Stomach (tissue), 7 donors: ENCODE data around the genes ATP6V1D and ARG2.

- PRO-cap = no peak
- RAMPAGE, long total RNA, 5 experiments = no peak in any of the 5 experiments
- RRBS = no CpG with 5 or more reads among the region's 5 CpGs
These were observed 3.6 kb downstream of the RAB15 start for GRCh38 chr14:64968577-64968971.

- PRO-cap = no peak
- RAMPAGE, long total RNA, 5 experiments = no peak in any of the 5 experiments
- RRBS = no CpG with 5 or more reads among the region's 12 CpGs
These were observed 31.9 kb downstream of the MAX start for GRCh38 chr14:65070319-65070885.

GRCh38 chr14:65353006-65353441 is 59.5 kb upstream of the FUT8 start:
- PRO-cap = no peak
- RAMPAGE, long total RNA, 5 experiments = no peak in any of the 5 experiments
- RRBS = no CpG with 5 or more reads among the region's 1 CpG

DNA sequence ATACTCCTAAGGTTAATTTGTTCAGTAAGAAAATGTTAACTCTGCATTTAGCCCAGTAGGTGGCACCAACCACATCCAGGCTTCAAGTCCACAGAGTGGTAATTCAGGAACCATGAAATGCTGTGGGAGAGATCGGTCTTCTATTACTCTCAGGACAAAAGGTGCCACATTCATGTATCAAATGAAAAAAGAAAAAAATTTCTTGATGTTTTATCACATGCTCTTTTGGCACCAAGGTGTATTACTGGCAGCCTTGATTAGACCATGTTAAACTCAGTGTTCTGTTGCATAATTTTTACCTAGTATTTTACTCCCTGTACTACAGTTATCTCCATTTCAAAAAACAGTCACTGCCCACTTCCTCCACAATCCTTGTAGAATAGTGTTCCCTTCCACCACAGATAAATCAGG is 9.4 kb downstream of the CCDC196 start:
- PRO-cap = no peak
- RAMPAGE, long total RNA, 5 experiments = no peak in any of the 5 experiments
- RRBS = no CpG with 5 or more reads among the region's 1 CpG

DNA sequence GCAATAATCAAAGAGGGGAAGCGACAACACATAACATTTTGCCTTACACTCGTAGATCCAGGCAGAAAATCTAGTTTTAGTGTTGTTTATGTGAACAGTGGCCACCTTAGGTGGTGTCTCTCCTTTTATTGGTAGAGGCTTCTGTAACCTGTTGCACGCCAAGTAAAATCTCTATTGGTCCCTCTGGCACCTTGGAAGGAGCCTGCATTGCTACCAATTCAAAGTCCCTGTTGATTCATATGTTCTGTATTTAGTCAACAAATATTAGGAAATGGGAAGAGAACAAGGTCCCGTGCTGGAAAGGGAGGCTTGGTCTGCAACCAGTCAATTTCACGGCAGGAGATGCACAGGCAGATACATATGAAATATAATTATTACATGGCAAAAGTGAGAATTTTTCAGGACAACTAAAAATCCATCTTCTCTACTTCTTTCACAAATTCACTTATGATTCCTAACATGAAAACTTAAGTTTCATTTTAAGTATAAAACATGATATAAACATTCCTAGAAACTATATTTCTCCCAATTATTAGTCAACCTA is 6.3 kb upstream of the GPHN start:
- PRO-cap = no peak
- RAMPAGE, long total RNA, 5 experiments = no peak in any of the 5 experiments
- RRBS = no CpG with 5 or more reads among the region's 5 CpGs

DNA sequence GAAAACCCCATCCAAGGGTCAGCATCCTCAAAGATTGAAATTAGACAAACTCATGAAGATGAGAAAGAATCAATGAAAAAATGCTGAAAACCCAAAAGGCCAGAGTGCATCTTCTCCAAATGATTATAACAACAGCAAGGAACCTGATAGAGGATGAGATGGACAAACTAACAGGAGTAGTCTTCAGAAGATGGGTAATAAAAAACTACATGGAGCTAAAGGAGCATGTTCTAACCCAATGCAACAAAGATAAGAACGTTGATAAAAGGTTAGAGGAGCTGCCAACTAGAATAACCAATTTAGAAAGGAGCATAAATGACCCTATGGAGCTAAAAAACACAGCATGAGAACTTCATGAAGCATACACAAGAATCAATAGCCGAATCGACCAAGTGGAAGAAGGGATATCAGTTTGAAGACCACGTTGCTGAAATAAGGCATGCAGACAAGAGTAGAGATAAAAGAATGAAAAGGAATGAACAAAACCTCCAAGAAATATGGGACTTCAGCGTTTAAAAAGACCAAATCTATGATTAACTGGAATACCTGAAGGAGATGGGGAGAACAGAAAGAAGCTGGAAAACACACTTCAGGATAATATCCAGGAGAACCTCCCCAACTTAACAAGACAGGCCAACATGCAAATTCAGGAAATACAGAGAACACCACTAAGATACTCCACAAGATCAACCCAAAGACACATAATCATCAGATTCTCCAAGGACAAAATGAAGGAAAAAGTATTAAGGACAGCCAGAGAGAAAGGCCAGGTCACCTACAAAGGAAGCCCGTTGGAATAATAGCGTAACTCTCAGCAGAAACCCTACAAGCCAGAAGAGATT is 194.9 kb downstream of the GPHN start:
- PRO-cap = no peak
- RAMPAGE, long total RNA, 5 experiments = start-site peak on the plus strand in 1 of 5 experiments, centred at position 405 of the sequence, 10 reads per replicate
- RRBS = no CpG with 5 or more reads among the region's 7 CpGs

GRCh38 chr14:67359275-67360135 is at the start of gene ATP6V1D:
ATP6V1D (minus strand) TSS chr14:67359804.
- PRO-cap = bidirectional peak, plus-strand start at chr14:67360018, minus-strand start at chr14:67359775
- RAMPAGE, long total RNA, 5 experiments = start-site peak on the minus strand in 5 of 5 experiments, at chr14:67359775-67359878 at its widest, 95 to 598 reads per replicate
- RRBS = under 1% methylated on average over 20 of the region's 56 CpGs

- PRO-cap = no peak
- RAMPAGE, long total RNA, 5 experiments = start-site peak on the minus strand in 2 of 5 experiments, at chr14:67392295-67392878 at its widest, 5 to 21 reads per replicate
- RRBS = no CpG with 5 or more reads among the region's 11 CpGs
These were observed 19.5 kb downstream of the PLEK2 start for GRCh38 chr14:67392413-67392977.

GRCh38 chr14:67461339-67461985 is 27.1 kb downstream of the TMEM229B start:
- PRO-cap = no peak
- RAMPAGE, long total RNA, 5 experiments = no peak in any of the 5 experiments
- RRBS = no CpG with 5 or more reads among the region's 3 CpGs

DNA sequence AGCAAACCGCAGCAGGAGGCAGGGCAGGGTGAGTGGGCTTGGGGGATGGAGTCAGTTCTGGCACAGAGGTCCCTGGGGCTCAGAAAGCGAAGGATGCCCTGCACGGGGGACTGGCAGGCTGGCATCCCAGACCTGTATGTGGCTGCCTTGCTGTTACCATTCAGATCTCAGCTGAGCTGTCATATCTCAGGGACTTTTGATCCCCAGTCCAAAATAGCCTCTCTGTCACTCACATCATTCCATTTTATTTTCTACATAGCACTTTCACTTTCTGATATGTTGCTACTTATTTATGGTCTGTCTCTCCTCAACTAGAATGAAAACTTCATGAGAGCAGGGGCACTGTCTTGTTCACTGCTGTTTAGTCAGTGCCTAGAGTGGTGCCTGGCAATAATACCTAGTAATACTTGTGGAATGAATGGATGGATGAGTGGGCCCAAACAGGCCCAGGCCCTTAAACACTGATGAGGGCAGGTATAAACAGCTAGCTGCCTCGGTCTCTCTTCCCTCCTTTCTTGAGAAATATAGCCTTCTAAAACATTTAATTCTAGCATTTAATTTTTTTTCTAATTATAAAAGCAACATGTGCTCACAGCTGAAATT is 4.5 kb downstream of the TMEM229B start:
- PRO-cap = no peak
- RAMPAGE, long total RNA, 5 experiments = no peak in any of the 5 experiments
- RRBS = no CpG with 5 or more reads among the region's 4 CpGs

DNA sequence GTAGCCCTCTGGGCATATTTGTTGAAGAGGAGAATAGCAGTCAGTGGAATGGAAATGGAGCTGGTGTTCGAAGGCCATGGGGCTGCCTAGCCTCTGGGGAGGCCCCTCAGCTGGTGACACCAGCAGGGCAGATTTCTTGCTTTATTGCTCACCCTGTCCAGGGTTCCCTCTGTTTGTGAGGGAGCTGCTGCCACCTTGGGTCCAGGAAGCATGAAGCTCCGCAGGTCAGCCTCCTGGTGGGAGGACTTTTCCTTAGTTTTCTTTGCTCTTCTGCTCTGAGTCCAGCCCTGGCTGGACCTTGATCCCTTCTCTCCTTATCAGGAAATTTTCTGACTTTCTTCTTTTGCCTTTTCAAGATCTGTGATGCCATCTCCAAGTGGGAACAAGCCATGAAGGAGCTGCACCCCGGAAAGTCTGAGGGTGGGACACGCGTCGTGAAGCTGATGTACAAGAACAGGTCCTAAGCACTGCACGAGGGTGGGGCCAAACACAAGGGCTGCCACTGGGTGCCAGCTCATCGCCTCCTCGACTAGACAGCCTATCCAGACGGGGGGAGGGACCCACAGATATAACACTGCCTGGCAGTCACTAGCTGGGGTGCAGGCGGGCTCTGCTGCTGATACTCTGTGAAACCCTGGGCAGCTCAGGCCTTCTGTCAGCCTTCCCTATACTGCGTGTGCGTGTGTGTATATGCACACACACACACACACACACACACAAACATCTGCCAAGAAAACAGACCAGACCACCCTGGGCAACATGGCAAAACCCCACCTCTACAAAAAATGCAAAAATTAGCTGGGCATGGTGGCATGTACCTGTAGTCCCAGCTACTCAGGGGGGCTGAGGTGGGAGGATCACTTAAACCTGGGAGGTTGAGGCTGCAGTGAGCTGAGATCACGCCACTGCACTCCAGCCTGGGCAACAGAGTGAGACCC is 19.2 kb downstream of the PIGH start:
- PRO-cap = no peak
- RAMPAGE, long total RNA, 5 experiments = start-site peak on the plus strand in 1 of 5 experiments, centred at position 295 of the sequence, 5 reads per replicate
- RRBS = no CpG with 5 or more reads among the region's 14 CpGs

GRCh38 chr14:67619276-67619831 is 366 bp upstream of the ARG2 start:
- PRO-cap = bidirectional peak, plus-strand start at chr14:67619920, minus-strand start at chr14:67619666
- RAMPAGE, long total RNA, 5 experiments = no peak in any of the 5 experiments
- RRBS = 2% methylated on average over 22 of the region's 29 CpGs

DNA sequence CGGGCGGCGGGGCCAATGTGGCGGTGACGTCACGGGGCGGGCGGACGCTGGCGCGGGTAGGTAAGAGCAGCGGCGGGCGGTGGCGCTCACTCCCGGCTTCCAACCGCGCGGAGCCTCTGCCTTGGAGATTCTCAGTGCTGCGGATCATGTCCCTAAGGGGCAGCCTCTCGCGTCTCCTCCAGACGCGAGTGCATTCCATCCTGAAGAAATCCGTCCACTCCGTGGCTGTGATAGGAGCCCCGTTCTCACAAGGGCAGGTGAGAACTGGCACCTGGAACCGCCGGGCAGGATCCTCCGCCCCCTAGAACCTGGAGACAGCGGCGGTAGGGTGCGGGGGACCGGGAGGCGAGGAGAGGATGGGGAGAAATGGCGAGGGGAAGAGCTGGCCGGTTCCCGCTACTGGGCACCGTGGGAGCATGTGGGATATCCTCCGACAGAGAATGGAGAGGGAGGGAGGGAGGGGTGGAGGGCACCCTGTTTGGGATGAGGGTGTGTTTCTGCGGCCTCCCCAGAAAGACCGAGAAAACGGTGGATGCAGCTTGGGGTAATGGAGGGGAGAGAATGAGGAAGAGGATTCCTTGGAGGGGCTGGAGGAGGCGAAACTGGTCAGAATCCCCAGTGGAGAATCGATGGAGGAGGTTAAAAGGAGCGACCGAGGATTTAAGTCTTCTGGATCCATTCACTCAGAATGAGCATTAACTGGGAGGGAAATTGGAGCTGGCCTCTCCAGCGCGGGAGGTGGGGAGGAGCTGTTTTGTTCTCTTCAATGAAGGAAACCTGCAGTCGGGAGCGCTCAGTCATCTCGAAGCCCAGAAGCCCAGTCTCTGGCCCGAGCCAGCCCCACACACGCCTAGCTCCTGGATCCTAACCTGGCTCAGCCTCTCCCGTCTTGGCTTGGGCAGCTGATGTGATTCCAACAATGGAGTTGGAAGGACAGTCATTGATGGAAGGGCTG is at the start of gene ARG2:
ARG2 (plus strand) TSS at position 89 of the 955 bp plus-strand sequence.
- PRO-cap = bidirectional peak, plus-strand start at position 89 of the sequence, minus-strand start outside the sequence
- RAMPAGE, long total RNA, 5 experiments = start-site peak on the plus strand in 3 of 5 experiments, centred at positions 42 to 81 of the sequence, 6 to 28 reads per replicate
- RRBS = 2% methylated on average over 16 of the region's 55 CpGs

GRCh38 chr14:67650933-67651667 is 23.3 kb downstream of the VTI1B start:
- PRO-cap = no peak
- RAMPAGE, long total RNA, 5 experiments = no peak in any of the 5 experiments
- RRBS = no CpG with 5 or more reads among the region's 3 CpGs

DNA sequence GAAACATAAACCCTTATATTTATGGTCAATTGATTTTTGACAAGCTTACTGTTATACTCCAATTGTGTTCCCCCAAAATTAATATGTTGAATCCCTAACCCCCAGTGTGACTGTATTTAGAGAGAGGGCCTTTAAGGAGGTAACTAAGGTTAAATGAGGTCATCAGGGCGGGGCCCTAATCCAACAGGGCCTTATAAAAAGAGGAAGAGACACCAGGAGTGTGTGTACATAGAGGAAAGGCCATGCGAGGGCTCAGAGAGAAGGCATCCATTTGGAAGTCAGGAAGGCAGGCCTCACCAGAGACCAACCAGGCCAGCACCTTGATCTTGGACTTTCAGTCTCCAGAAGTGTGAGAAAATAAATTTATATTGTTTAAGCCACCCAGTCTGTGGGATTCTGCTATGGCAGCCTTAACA is 6.5 kb upstream of the VTI1B start:
- PRO-cap = no peak
- RAMPAGE, long total RNA, 5 experiments = no peak in any of the 5 experiments
- RRBS = no CpG with 5 or more reads among the region's 2 CpGs

DNA sequence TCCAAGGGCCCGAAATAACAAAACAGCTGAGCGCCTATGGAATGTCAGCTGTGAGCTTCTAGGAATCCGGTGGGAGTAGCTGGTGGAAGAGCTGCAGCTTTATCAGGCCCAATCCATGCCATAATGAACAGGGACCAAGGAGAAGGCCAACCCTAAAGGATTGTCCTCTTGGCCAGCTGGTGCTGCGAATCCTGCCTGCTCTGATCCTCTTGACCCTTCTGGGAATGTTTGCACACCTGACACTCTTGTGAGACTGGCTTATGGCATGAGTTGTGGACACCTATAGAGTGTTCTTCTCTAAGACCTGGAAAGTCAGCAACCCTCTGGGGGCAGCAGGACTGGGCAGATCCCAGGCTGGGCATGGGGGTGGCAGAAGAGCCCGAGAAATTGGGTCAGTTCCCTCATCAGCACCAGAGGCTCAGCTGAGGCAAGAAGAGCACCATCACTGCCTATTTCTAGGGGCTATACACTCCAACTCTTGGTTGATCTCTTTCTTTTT is 32.1 kb downstream of the RDH12 start:
- PRO-cap = no peak
- RAMPAGE, long total RNA, 5 experiments = no peak in any of the 5 experiments
- RRBS = no CpG with 5 or more reads among the region's 5 CpGs

- PRO-cap = no peak
- RAMPAGE, long total RNA, 5 experiments = no peak in any of the 5 experiments
- RRBS = no CpG with 5 or more reads among the region's 7 CpGs
These were observed 192.2 kb downstream of the RAD51B start for GRCh38 chr14:68011483-68012406.

DNA sequence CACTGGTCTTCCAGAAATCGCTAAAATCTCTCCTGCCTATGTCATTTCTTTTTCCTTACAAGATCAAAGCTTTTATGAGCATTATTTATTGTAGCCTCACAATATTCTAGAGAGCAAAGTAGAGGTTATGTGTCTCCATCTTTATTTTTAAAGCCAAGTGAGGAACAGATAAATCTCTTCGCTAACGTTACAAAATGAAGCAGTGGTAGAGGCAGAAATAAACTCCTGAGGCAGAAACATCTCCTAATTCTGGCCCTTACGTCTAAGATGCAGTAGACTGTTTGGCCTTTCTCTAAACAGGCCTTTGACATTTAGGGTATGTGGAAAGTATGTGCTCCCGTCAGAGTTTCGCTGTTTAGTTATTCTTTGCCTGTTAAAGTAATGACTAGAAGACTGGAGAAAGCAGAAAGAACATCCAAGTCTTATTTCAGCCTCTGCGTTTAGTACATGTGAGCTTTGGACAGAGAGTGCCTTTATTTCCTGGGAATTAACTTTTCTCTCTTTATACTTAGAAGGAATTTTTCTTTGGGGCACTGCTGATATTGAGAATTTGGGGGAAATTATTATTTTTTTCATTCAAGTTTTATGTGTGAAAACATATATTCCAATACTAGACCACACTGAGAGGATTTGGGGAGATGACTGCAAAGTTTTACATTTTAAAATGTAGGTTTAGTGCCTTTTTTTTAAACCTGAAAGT is 216.6 kb downstream of the RAD51B start:
- PRO-cap = bidirectional peak, plus-strand start at position 388 of the sequence, minus-strand start at position 251 of the sequence
- RAMPAGE, long total RNA, 5 experiments = no peak in any of the 5 experiments
- RRBS = no CpG with 5 or more reads among the region's 7 CpGs

DNA sequence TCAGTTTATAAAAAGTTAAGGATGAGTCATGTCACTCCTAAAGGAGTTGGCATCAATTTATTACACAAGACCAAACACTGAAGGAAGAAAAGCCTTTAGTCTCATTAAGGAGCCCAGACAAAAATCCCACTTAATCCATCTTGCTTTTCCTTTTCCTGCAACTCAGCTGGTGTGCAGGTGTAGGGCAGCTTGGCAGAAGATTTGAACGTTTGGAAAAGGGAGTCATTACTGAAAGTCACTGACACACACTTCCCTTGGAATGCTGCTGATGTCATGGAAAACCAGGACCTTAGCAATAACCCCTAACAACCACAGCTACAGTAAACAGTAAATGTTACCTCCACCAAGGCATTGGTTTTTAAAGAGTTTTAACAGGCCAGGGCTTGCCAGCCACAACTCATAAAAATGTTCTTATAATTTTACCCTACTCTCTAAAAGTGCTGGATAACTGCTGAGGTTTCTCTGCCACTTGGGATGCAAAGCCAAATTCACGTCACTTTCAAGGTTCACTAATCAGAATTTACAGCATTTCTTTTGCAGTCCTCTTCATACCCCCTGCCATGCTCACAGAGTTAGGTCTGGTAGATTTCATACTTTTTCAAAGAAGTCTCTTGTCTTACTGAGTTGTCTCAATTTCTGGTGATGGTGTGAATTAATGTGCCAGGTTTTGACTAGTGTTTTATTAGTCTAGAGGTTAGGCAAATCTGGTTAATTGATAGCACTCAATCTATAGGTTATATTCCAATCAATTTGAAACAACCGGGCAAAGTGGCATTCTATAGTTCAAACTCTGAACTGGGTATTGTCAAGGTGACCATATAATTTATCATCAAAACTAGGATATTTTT is 320.8 kb downstream of the RAD51B start:
- PRO-cap = unidirectional peak, plus-strand start at position 361 of the sequence
- RAMPAGE, long total RNA, 5 experiments = no peak in any of the 5 experiments
- RRBS = no CpG with 5 or more reads among the region's 3 CpGs

DNA sequence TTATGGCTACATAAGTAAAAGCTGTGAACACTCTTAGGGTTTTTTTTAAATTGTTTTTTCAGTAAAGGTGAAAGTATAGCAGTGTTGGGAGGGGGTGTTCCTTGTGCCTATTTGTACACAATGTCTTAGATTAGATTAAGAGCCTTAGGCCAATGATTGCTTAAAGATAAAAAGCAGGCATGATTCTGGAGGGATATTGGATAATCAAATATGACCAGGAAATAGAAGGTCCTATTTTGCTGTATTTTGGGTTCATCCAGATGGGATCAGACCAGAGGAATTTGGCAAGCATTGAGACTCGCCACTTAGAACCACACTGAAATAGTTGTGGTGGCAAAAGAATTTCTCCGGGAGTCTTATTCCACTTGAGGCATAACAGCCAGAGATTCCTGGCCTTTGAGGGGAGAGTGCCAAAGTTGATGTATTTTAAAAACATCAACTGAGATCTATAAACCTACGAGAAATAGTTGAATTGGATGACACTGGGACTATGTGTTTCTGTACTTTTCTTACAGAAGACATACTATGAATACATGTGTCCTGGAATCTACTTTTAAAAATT is 327.2 kb downstream of the RAD51B start:
- PRO-cap = no peak
- RAMPAGE, long total RNA, 5 experiments = no peak in any of the 5 experiments
- RRBS = no CpG with 5 or more reads among the region's 3 CpGs